ENCODE results near the genes JAML and MPZL3.

- PRO-cap = no peak
Measured at GRCh38 chr11:117203733-117203930, 4.5 kb downstream of the TAGLN start.

GRCh38 chr11:117952902-117953440 is 23.8 kb upstream of the TMPRSS13 start:
- PRO-cap = no peak

DNA sequence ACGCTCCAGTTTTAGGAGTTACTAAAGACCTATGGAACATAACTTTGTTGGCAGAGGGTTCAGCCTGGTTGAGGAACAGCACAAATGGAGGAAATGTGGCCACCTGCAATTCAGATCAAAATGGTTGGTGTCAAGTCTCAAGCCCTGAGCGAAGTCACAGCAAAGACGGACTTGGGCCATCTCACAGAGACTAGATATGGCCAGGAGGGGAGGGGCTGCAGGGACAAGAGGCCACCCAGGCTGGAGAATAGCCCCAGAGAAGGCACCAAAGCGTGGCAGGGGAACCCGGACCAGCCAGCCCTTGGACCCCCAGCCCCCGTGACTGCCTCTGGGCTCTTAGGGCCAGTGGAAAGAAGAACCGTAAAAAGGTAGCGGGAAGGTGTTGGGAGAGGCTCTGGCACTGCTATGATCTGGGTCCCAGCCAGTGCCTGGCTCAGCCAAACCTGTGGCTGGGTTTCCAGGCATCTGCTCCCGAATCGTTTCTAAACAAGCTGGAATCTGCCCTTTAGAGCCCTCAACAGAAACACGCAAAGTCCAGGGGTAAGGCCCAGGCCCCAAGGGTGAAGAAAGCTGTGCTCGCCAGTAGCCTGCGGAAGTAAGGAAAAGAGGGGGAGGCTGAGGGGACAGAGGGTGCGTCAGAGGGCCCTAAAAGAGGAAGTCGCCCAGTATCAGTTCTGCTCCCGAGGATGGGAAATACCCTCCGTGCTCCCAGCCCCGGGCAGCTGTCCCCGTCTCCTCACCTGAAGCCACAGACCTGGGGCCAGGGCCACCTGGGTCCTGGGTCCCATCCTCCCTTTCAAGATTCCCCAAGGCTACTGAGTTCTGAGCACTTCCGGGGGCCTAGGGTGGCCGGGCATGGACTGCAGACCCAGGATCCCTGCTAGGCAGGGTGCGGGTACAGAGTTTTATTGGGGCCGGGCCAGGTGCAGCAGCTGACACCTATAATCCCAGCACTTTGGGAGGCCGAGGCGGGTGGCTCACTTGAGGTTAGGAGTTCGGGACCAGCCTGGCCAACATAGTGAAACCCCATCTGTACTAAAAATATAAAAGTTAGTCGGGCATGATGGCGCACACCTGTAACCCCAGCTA is 24.6 kb downstream of the IL10RA start:
- PRO-cap = unidirectional peak, minus-strand start at position 482 of the sequence

GRCh38 chr11:118110906-118111952 is 24.5 kb upstream of the SMIM35 start:
- PRO-cap = unidirectional peak, minus-strand start at chr11:118111339

GRCh38 chr11:118112880-118113521 is 26.2 kb upstream of the SMIM35 start:
- PRO-cap = no peak

DNA sequence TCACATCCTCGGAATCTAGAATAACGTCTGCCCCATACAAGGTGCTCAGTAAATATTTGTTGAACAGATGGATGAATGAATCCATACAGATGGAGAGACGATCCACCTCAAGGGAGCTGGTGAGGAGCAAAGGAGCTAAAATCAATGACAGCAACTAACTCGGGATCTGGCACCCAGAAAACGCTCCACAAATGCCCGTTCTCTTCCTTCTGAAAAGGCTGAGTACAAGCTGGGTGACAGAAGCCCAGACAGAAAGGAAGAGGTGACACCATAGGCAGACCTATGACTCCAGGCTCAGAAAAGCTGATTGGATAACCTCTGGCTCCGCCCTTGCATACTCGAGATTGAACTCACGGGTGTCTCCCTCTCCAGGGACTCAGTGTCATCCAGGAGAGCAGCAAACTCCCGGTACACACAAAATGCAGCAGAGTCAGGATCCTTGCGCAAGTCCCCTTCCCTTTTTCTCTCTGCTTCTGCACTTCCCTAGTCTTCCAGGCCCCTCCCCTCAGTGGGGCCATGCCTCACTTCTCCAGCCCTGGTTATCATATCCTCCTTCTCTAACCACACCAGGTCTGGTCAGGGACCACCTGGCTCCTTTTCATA is 9.9 kb downstream of the SCN4B start:
- PRO-cap = no peak

GRCh38 chr11:118194911-118195687 is 18.7 kb upstream of the SCN2B start:
- PRO-cap = no peak

- PRO-cap = unidirectional peak, minus-strand start at chr11:118225011; unidirectional peak, minus-strand start at chr11:118225069
Measured at GRCh38 chr11:118224463-118225439, at the start of gene JAML. TSS of gene JAML (minus strand) at chr11:118225011.

- PRO-cap = no peak
Measured at GRCh38 chr11:118231301-118231900, 6.6 kb upstream of the JAML start.

GRCh38 chr11:118251675-118252609 is at the start of gene MPZL3:
TSS of gene MPZL3 (minus strand) at chr11:118252365.
- PRO-cap = bidirectional peak, plus-strand start at chr11:118252233, minus-strand start at chr11:118252306

DNA sequence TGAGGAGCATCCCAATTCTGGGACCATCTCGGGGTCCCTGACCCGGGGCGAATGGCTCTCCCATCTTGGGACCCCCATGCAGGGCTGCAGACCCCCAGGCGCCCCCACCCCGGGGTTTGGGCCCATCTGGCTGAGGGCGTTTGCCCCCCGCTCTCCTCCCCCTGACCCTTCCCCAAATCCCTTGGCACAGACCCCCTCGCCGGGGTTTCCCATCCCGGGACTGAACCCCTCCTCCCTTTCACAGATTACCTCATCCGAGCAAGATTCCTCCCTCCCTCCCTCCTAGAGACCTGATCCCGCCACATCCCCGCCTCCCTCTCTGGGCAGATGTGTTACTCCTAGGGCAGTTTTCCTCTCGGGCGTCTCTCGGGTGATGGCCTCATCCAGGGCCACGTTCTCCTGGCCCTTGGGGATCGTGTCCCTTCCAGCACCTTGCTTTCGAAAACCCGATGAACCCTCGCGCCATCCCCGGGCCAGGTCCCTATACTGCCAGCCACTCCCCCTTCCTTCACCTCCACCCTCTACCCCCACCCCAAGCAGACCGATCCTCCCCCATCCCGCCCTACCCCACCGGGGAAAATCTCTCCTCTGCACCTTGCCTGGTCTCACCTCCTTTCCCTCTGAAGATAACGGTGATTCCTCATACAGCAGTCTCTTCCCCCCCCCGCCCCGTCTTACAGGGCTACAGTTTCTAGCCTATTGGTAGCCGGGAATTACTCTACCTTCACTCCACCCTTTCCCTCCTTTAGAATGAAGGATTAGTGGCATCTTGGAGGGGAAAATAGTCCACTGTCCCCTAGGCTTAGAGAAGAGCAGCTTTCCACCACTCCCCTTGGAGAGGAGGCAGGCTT is 952 bp downstream of the KMT2A start:
- PRO-cap = bidirectional peak, plus-strand start at position 346 of the sequence, minus-strand start at position 222 of the sequence; bidirectional peak, plus-strand start at position 767 of the sequence, minus-strand start at position 622 of the sequence

- PRO-cap = no peak
Measured at GRCh38 chr11:118519261-118519947, 7.9 kb upstream of the TTC36 start.

GRCh38 chr11:118543829-118544515 is 13.0 kb downstream of the TMEM25 start:
- PRO-cap = no peak

GRCh38 chr11:118564640-118565423 is 899 bp downstream of the IFT46 start:
- PRO-cap = no peak

GRCh38 chr11:118597379-118598049 is 9.9 kb upstream of the PHLDB1 start:
- PRO-cap = no peak

DNA sequence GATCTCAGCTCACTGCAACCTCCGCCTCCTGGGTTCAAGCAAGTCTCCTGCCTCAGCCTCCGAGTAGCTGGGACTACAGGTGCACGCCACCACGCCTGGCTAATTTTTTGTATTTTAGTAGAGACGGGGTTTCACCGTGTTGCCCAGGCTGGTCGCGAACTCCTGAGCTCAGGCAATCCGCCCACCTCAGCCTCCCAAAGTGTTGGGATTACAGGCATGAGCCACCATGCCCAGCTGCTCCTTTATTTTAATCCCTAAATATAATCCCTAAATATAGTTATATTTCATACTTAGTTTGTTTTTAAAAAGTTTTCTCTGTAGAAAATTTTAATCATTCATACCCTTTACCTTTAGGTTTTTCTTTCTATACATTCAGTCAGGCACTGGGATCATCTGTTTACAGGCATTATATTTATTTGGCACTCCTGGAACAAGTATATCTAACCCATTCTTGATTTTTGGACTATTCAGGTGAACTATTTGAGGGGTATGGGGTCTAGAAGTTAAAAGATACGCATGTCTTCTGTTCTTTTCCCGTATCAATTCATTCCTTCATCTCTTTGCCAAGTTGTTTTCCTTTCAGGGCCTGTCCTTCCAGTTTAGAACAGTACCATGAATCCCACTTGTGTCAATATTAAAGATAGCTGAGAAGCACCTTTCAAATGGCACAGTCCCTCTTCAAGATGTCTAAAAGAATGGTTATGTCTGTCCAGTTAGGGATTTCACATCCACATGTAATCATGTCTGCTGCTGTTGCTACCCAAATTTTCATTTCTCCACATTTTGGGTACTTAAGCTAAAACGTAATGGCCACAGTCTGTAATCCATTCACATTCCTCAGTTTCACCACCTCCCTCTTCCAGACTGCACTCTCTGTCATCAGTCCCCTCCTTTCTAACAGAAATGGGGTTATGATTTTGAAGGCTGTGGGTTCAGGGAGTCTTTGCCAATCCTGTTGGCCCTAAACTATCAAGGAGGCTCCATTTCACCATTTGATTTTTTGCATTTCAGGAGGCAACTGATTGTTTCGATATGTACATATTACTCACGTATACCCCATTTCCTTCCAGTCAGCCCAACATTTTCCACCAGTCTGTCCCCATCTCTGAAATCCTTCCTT is 5.9 kb upstream of the PHLDB1 start:
- PRO-cap = no peak

- PRO-cap = unidirectional peak, plus-strand start at chr11:118612689; unidirectional peak, plus-strand start at chr11:118612721
Measured at GRCh38 chr11:118612117-118612930, 4.9 kb downstream of the PHLDB1 start.

DNA sequence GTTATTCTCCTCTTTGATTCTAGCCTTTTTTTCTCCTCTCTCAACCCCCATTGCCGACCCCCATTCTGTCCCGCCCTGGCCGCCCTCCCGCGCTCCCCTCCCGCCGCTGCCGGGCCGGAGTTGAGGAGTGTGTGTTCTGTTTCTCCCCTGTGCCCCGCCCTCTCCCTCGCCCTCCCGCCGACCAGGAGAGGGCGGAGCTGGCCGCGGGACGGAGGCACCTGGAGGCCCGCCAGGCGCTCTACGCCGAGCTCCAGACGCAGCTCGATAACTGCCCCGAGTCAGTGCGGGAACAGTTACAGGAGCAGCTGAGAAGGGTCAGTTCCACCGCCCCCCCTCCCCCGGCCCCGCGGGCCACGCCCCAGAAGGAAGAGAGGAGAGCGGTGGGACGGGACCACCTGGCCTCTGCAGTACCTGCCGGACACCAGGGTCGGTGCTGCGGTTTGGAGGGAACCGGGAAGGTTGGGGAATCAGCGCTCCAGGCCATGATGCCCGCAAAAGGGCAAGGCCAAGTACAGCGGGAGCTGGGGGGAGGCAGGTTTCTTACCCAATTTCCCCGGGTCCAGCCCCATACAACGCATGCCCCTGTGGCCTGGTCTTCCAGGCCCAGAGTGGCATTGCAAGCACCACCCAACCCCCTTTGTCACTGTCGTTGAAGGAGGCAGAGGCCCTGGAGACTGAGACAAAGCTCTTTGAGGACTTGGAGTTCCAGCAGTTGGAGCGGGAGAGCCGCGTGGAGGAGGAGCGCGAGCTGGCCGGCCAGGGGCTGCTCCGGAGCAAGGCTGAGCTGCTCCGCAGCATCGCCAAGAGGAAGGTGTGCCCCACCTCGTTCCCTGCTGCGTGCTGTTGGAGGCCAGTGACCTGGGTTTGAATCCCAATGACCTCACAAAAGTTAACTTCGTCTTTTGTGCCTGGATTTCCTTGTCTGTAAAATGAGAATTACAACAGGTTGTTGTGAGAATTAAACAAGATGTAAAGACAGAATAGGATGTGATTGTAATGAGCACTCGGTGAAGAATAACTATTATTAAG is 27.6 kb downstream of the PHLDB1 start:
- PRO-cap = bidirectional peak, plus-strand start at position 253 of the sequence, minus-strand start at position 108 of the sequence; unidirectional peak, plus-strand start at position 711 of the sequence

GRCh38 chr11:118699390-118699952 is 20.0 kb upstream of the TREH start:
- PRO-cap = bidirectional peak, plus-strand start at chr11:118699766, minus-strand start at chr11:118699643

DNA sequence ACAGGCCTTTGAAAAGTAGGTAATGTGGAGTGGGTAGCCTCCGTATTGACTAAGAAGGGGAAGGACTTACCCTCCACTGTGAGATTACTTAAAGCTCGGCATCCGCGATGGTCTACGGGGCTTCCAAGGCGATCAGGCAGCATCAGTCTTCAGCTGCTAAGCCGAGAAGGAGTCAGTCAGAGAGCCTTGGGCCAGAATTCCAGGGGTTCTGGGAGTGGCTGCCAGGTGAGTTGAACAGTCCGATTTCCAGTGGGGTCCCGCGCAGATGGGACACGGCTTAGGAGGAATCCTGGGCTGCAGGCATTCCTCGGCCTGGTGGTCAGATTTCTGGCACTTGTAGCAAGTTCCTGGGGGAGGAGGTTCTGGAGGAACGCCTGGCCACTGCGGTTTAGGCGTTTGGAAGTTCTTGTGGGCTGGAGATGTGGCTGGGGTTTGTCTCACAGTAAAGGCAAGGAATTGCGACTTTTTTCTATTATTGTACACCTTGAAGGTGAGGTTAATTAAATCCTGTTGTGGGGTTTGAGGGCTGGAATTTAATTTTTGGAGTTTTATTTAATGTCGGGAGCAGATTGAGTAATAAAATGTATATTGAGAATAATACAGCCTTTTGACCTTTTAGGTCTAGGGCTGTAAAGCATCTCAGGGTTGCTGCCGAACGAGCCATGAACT is 40.8 kb upstream of the TREH start:
- PRO-cap = no peak

Measured in rectum (tissue), 1 donor.